Anterior vena cava (tissue), 1 donor: ENCODE results near the genes PLAC8L1 and STK32A.

DNA sequence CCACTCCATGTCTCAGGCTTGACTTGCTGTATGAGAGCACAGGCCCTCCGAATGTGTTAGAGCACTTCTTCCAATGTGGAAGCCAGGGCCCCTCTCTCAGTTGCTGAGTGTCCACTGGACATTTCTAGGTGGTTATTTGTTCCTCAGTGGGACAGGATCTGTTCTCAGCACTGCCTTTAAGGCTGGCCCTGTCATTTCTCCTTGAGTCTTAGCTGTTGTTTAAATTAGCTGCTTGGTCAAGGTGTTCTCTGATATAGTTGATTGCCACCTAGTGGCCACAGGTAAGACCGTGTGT lies 96.7 kb downstream of the ARHGAP26 start:
- PRO-cap: no peak

DNA sequence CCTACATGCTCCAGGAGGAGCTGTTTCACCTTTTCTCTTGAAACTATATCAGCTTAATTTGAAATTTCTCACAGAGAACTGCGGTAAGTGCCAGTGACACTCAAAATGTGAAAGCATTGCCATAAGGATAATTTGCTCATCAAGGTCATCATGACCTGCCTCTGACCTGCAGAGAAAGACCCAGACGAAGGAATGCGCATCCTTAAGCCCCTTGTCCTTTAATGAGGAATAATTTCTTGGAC lies 233.0 kb downstream of the ARHGAP26 start:
- PRO-cap: no peak

- PRO-cap: no peak
These were observed 309.5 kb downstream of the NR3C1 start for GRCh38 chr5:143093807-143094483.

DNA sequence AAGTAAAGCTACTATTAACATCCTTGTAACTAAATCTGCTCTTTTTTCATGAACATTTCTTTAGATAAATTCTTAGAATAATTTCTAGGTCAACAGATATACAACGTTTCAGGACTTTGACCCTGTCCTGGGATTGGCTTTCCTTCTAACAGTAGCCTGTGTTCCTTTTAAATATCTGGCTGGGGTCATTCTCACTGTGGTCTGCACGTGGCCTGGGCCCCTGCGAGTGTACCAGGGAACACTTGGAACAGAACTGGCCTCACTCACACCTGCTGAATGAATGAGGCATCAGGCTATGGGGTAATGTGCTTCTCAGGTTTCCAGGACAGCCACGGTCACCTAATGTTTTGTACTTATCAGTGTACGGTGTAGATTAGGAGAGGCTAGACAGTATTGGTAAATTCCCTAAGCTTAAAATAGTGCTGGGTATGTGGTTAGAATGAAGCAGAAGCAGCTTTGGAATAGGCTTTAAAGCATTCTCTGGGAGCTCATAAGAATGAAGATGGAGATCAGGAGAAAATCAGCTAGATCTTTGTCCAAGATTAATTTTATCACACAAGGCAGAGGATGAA lies 267.7 kb downstream of the NR3C1 start:
- PRO-cap: no peak

DNA sequence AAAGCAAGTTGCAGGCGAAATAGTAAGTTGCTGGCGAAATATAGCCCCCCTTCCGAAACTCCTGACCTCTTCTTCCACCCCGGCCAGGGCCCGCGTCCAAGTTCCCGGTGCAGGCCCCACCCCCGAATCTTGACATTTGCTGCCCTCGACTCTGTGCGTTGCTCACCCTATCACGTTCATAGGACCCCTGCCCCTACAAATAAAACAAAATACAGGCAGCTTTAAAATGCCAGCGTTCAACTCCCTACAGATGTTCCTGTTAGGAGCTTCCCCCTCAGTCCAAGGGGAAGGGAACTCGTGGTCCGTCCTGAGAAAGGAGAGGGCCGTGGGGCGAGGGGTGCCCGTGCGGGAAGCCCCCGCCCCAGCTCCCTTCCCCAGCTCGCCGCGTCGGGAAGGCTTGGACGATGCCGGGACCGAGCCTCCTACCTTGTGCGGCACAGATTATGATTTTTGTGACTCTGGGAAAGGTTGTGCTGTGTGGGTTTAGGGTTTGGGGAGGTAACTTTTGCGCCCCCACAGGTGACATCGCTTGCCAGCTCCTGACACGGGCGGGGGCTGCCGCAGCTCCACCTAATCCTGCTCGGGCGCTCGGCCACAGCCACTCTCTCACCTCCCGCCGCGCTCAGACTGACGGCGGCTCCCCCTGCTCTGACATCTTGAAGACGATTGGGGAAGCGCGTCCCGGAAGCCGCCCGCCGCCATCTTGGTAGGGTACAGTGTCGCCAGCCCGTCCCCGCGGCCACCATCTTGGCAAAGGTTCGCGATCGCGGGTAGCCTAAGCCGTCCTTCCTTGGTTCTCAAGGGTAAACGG lies 1.4 kb upstream of the NR3C1 start:
- PRO-cap: bidirectional peak, plus-strand start at position 719 of the sequence, minus-strand start at position 658 of the sequence

- PRO-cap: no peak
These were observed 29.4 kb upstream of the NR3C1 start for GRCh38 chr5:143432648-143433558.

- PRO-cap: no peak
These were observed 129.8 kb upstream of the HMHB1 start for GRCh38 chr5:143682043-143682732.

DNA sequence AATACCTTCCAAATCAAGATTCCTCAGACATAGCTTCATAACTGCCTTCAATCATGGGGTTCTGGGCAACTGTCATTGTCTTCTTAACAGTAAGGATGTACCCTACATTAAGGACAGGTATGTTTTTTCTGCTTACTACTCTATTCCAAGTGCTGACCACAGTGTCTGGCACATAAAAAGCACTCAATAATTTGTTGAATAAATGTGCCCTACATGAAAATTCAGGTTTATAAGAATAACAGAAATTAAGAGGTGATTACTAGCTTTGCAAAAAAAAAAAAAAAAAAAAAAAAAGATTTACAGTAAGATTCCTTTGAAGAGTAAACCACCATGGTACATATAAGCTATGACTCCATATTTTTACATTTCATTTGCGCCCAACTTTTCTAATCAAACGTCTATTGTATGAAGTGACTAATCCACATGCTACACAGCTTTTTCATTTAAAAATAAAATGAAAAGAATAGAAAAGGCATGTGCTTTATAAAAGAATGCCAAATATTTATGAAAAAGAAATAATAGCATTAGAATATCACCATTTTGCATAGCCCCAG lies at the start of gene PLAC8L1:
Gene PLAC8L1 (minus strand): TSS at position 268 of the 554 bp plus-strand sequence.
- PRO-cap: no peak

GRCh38 chr5:146202844-146203529 lies 418 bp upstream of the RBM27 start:
- PRO-cap: bidirectional peak, plus-strand start at chr5:146203569, minus-strand start at chr5:146203411

DNA sequence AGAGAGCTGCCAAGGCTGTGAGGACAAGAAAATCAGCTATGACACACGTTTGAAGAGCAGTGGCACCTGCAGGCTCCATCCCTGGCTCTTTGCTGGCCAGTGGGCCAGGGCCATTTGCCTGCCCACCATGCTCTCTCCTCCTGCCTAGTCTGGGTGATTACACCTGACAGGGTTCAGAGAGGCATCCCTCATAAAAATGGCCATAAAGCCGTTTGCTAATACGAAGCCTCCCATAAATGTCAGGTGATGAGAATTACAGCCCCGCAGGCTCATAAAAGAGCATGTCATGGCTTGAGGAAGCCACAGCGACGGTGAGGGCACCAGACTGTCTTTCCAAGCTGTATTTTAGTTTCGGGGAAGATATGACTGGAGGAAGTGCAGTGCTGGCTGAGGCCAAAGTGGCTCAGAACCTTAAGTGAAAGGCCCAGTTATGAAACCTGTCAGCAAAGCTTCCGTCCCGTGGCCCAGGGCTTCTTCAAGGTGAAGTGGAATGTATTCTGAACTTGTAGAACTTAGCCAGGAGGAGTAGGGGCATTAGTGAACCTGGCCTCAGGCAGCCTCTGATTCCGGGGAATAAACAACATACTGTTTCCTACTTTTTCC lies 18.5 kb upstream of the TCERG1 start:
- PRO-cap: no peak

GRCh38 chr5:146488445-146489533 lies 27.2 kb downstream of the GPR151 start:
- PRO-cap: no peak

DNA sequence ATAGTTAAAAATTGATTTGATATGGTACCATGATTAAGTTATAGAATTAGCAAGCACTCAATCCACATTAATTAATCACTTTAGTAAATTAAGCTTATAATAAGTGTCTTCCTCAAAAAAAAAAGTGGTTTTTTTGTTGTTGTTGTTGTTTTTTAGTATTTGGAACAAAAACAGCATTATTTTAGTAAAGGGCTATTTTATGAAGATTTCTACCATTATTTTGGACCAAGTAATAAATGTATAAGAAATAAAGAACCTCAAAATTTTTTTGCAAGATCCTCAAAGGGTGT lies 70.1 kb upstream of the STK32A start:
- PRO-cap: unidirectional peak, minus-strand start at position 125 of the sequence

DNA sequence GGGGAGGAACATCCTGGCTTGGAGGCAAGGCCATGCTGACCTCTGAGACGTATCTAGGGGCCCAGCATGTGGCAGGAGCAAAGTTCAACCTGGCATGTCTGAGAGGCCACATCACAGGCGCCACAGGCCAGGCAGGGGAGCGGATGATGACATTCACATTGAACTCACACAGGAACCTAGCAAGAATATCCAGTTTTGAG lies 64.3 kb upstream of the STK32A start:
- PRO-cap: no peak

DNA sequence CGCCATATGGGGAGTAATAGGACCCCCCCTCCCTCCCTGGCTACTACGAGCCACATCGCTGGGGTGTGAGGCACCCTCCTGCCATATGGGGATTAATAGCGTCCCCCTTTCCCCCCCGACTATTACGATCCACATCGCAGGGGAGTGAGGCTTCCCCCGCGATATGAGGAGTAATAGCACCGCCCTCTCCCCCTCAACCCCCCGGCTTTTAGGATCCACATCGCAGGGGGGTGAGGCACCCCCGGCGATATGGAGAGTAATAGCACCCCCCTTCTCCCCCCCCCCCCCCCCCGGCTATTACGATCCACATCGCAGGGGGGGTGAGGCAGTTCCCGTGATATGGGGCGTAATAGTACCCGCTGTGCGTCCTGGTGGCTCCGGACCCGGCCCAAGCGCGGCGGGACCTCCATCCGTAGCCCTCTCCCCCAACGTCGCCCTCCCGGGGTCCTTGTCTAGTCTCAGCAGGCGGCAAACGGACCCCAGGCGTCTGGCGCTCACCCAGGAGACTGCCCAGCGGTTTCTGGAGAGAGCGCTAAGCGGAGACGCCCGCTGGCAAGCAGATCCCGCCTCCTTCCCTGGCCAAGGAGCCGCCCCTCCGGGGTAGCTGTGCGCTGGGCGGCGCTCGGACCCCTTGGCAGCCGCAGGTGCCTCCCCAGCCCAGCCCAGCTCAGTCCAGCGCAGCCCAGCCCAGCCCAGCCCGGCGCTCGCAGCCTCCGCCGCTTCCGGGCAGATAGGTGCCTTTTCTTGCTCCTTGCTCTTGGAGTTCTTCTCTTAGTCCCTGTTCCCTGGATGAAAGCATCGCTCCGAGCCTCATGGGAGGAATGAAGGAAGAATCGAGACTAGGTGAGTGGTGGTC lies at the start of gene STK32A:
Gene STK32A (plus strand): TSS at position 670 of the 856 bp plus-strand sequence.
- PRO-cap: bidirectional peak, plus-strand start at position 670 of the sequence, minus-strand start at position 574 of the sequence

GRCh38 chr5:147235213-147235478 lies 320 bp downstream of the STK32A start:
- PRO-cap: no peak

DNA sequence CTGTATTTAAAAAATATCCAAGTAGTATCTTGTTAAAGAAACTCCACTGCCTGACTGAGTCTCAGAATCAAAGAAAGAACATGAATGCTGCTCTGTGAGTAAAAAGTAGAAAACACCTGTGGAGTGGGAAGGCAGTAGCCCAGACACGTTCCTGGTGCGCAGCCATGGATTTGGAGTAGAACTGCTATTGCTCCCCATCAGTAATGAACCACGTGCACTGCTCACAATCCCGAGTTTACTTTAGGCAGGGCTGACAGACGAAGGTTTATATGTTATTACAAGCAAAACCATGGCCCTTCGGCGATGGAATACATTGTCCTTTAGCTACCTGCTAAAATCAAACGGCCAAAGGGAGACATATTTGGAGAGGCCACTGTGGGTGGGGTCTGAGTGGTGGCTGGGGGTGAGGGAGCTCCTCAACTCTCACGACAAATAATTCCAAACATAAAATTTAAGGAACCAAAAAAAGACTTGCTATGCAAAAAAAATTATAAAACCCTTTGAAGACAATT lies 55.3 kb downstream of the DPYSL3 start:
- PRO-cap: unidirectional peak, minus-strand start at position 153 of the sequence

- PRO-cap: no peak
These were observed 577 bp upstream of the DPYSL3 start for GRCh38 chr5:147510463-147510826.

DNA sequence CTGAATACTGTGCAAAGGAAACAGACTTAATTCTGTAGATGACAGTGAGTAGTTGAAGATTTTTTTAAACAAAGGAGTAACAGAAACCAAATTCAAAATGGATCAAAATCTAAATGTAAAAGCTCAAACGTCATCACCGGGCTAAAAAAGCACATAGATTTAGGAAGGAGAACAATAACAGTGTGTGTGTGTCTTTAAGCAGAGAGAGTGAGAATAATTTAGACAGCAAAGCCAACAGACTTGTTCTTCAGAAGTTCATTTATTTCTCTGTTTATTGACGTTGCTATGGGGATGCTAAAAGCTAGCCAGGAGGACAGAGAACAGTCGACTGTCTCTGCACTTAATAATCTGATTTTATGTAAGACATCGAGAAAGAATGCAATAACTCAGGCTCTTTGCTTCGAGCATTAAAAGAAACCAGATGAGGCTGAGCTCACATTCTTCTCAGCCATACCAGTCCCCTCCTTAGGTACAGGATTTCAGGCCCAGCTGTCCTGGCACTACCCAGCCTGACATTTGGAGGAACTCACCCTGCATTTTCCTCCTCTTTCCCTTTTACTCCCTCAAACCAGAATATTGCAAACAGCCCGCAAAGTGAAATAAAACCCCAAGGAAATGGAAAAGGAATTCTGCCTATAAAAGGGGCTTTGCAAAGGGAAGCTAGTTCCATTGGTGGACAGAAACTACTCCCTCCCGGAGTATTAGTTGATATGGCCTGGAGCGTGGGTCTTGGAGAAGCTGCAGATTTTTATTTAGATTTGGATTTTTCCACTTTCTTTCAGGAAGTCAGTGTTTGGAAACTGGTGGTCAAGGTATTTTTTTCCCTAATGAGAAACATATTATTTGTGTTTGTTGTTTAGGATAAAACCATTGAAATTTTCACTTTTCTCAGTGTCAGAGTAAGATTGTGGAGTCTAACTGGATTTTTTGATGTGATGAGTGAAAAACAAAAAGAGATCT lies 44.5 kb upstream of the DPYSL3 start:
- PRO-cap: unidirectional peak, plus-strand start at position 410 of the sequence; bidirectional peak, plus-strand start at position 663 of the sequence, minus-strand start at position 557 of the sequence

GRCh38 chr5:147838328-147838539 lies 6.8 kb upstream of the SPINK1 start:
- PRO-cap: no peak

GRCh38 chr5:148230517-148230826 lies 7.9 kb upstream of the MARCOL start:
- PRO-cap: no peak